ENCODE results near the genes ATP2A2 and ANAPC7.

- PRO-cap, 2 experiments, result peak in 1 of 2 experiments; most common plus-strand start chr12:109131653 (in 1); most common minus-strand start chr12:109131864 (in 1)
Measured at GRCh38 chr12:109131454-109132090, 15.2 kb downstream of the ACACB start.

DNA sequence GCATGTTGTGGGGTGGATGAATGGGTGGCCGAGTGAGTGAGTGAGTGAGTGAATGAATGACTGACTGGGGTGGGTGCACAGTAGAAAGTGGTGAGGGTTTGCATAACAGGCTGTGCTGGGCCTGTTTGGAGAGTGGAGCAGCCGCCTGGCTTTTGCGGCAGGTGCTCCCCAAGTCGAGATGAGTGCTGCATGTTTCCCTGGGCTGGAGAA is 86.9 kb downstream of the FOXN4 start:
- PRO-cap, 2 experiments, result no peak in any of the 2 experiments

GRCh38 chr12:109288560-109289078 is 20.5 kb downstream of the FOXN4 start:
- PRO-cap, 2 experiments, result no peak in any of the 2 experiments

GRCh38 chr12:109290254-109290509 is 18.9 kb downstream of the FOXN4 start:
- PRO-cap, 2 experiments, result no peak in any of the 2 experiments

GRCh38 chr12:109535865-109536484 is 37.3 kb downstream of the MMAB start:
- PRO-cap, 2 experiments, result no peak in any of the 2 experiments

DNA sequence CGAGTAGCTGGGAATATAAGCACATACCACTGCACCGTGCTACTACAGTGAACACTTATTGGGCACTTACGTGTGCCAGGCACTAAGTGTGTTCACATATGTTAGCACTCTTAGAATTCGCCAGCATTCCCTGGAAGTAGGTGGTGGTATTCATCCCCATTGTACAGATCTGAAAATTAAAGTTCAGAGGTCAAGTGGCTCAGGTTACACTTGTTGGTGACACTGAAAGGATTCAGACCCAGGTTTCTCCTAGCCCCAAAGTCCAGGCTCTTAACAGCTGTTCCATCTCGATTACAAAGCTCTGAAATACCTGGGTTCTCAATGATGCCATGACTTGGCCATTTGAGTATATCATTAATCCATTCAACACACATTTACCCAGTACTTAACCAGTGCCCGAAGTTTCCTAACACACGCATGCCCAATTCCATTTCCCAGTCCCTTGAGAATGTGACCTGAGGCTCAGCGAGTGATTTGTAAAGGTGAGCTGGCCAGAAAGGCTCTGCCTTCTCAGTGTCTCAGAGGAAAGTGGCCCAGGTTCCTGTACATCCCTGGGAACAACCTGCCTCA is 4.8 kb downstream of the MVK start:
- PRO-cap, 2 experiments, result no peak in any of the 2 experiments

DNA sequence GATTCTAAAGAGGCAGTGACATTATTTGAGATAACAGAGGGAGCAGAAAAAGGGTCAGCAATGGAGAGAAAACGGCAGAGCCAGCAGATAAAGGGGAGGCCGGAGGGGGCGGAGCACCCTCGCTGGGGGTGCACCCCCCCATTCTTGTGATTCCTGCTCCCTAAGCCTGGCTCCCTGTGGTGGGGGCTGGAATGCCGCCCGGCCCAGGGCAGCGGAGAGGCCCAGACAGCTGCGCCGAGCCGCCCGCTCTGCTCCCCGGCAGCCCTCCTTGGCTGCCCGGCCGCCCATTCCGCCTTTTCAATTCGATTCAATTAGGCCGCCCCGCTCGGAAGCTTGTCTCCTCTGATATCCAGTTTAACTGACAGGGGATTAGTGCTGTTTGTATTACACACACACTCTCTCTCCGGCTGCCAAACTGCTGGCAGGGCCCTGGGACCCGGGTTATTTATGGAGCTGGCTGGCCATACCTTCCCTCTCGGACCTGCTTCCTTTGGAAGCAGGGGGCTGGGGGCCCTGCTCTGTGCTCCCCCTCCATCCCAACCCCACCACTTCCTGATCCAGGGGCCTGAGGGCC is 33.0 kb downstream of the MVK start:
- PRO-cap, 2 experiments, result no peak in any of the 2 experiments

DNA sequence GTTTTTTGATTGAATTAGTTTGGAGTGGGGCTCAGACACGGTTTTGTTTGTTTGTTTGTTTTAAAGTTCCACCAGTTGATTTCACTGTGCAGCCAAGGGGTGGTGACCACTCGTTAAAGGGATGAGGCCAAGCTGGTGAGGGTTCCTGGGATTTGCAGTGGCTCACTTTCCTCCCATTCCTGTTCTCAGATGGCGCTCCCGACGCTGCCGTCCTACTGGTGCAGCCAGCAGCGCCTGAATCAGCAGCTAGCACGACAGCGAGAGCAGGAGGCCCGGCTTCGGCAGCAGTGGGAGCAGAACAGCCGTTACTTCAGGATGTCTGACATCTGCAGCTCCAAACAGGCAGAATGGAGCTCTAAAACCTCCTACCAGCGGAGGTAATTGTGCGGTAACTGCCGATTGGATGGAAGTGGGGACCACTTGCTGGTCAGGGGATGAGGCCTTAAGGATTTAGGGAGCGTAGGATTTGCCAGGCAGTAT is 2.8 kb downstream of the TCHP start:
- PRO-cap, 2 experiments, result no peak in any of the 2 experiments

GRCh38 chr12:110042211-110042748 is 6.0 kb downstream of the C12orf76 start:
- PRO-cap, 2 experiments, result no peak in any of the 2 experiments

- PRO-cap, 2 experiments, result no peak in any of the 2 experiments
Measured at GRCh38 chr12:110104275-110105197, 19.6 kb upstream of the IFT81 start.

GRCh38 chr12:110270259-110271154 is 10.5 kb upstream of the ATP2A2 start:
- PRO-cap, 2 experiments, result no peak in any of the 2 experiments

DNA sequence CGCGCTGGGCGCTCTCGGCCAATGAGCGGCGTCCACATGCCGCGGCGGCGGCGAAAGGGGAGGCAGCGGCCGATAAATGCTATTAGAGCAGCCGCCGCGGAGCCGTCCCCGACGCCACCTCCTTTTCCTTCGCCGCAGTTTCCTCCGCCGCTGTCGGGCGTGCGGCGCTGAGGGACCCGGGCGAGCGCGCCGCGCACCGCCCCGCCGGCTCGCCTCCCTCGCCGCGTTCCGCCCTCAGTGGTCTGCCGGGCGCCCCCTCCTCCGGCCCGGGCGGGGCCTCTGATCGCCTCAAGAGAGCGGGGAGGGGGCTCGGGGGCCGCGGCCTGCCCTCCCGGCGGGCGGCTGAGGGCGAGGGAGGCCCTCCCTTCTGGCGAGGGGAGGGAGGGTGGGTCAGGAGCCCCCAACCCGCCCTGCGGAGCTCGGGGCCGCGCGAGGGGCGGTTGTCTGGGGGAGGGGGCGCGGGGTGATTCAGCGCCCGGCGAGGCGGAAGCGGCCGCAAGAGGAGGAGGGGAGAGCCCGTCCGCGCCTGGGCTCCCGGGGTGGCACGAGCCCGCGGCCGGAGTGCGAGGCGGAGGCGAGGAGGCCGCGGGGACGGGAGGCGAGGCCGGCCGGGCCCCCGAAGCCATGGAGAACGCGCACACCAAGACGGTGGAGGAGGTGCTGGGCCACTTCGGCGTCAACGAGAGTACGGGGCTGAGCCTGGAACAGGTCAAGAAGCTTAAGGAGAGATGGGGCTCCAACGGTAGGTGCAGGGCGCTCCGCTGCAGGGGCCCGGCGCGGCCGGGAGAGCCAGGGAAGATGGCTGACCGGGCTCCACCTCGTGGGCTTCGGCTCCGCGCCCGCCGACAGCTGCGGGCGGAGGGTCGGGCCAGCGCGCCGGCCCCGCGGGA is at the start of gene ATP2A2:
Gene ATP2A2, plus strand, starts transcription at position 82 of the 890 bp plus-strand sequence.
- PRO-cap, 2 experiments, result peak in 2 of 2 experiments; most common plus-strand start position 82 of the sequence (in 2); most common minus-strand start position 229 of the sequence (in 1)

- PRO-cap, 2 experiments, result no peak in any of the 2 experiments
Measured at GRCh38 chr12:110316399-110316829, 35.4 kb downstream of the ATP2A2 start.

GRCh38 chr12:110347039-110347391 is 56.5 kb downstream of the ANAPC7 start:
- PRO-cap, 2 experiments, result no peak in any of the 2 experiments

DNA sequence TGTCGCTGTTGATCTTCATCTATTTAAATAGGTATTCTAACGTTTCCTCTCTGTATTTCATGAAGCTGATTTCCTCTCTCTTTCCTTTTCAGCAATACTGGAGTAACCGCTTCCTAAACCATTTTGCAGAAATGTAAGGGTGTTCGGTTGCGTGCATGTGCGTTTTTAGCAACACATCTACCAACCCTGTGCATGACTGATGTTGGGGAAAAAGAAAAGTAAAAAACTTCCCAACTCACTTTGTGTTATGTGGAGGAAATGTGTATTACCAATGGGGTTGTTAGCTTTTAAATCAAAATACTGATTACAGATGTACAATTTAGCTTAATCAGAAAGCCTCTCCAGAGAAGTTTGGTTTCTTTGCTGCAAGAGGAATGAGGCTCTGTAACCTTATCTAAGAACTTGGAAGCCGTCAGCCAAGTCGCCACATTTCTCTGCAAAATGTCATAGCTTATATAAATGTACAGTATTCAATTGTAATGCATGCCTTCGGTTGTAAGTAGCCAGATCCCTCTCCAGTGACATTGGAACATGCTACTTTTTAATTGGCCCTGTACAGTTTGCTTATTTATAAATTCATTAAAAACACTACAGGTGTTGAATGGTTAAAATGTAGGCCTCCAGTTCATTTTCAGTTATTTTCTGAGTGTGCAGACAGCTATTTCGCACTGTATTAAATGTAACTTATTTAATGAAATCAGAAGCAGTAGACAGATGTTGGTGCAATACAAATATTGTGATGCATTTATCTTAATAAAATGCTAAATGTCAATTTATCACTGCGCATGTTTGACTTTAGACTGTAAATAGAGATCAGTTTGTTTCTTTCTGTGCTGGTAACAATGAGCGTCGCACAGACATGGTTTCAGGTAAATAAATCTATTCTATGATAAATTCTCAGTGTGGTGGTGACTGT is 53.0 kb downstream of the ANAPC7 start:
- PRO-cap, 2 experiments, result no peak in any of the 2 experiments

DNA sequence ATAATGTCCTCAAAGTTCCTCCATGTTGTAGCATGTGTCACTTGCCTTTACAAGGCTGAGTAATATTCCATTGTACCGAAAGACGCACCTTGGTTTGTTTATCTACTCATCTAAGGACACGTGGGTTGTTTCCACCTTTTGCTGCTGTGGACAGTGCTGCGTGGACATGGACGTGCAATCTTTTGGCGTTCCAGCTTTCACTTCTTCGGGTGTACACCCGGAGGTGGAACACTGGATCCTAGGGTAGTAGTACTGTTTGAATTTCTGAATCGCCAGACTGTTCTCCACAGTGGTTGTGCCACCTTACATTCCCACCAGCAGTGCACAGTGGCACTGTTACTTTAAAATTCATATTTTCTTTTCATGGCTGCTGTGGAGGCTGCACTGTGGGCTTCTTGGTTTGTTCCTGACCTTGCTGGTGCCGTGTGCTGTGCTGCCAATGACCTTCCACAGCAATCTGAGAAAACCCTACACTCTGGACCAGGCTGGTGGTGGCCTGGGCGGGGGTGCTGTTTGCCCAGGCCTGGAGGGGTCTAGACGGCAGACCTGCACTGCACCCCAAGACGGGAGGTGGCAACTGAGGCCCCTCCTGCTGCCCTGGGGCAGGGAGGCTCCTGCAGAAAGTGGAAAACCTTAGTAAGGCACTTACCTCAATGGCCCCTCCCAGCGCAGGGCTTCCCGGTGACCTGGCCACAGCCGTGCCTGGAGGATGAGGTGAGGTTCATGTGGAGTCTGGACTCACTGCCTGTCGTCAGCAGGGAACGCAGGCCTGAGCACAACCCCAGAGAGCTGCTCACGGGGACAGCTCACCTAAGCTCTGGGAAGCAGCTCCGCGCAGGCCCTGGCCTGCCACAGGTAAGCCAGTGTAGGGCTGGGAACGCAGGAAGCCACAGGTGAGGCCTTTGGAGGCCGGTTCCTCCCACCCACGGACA is 33.1 kb downstream of the ANAPC7 start:
- PRO-cap, 2 experiments, result no peak in any of the 2 experiments

DNA sequence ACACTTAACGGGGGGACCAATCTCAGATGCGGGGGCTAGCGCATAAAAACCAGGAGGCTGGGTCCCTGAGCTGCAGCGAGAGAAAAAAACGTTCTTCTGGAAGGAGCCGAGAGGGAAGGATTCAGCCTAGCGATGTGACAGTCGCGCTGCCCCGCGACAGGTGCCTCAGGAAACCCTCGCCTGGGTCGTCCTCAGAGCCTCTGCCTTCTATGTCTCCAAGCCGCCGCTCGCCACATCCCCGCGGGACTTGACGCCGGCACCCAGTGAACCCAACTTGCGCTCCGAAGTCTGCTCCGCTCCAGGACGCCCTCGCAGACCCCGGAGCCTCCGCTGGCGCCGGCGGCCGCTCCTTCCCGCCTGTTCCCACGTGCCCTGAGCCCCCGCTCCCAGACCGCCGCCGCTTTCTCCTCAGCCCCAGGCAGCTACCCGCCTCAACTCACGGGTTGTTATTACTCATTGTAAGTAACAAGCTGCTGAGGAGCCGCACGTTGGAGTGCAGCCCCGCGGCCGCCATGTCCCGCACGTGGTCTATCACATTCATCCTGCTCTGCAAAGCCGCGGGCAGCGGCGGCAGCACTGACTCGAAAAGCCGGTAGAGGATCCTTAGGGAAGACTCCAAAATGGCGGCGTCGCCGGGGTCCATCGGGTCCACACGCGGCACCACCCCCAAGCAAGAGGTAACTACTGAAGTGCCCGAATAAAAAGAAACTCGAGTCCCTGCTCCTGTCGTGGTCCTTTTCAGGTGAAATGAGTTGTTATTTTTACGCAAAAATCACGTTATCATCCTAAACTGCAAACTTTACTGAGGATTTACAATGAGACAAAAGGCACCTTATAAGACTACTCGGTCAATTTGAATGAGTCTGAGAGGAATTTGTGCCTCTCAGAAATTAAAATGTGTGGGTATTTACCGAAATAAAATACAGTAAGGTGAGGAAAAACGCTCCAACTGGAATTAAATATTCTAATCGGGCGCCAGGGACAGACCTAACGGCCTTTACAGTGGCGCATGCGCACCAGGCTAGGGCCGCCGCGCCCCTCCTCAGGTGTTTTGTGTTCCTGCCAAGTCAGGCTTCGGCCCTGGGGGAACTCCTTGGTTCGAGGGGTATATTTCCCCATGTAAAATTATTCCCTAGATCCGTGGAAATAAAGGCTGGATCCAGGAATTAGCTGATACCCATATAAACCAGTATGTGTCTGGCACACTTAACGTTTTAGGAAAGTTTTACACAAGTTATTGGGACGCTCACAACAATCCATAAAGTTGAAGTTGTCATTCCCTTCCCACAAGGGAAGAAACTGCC is at the start of gene ANAPC7:
Gene ANAPC7, minus strand, starts transcription at position 622 of the 1,304 bp plus-strand sequence.
- PRO-cap, 2 experiments, result peak in 2 of 2 experiments; most common plus-strand start position 1,024 of the sequence (in 2); most common minus-strand start position 530 of the sequence (in 1)

GRCh38 chr12:110502434-110502708 is 240 bp downstream of the RAD9B start:
- PRO-cap, 2 experiments, result no peak in any of the 2 experiments

DNA sequence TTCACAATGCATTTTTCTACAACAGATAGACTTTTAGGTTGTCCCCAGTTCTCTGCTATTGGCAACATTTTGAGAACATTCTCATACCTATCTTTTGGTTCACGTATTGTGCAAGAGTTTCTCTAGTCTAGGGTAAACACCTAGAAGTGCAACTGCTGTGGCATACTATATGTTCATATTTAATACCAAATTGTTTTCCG is 32.1 kb downstream of the PPTC7 start:
- PRO-cap, 2 experiments, result no peak in any of the 2 experiments

GRCh38 chr12:110581943-110582221 is 1.2 kb downstream of the PPTC7 start:
- PRO-cap, 2 experiments, result peak in 1 of 2 experiments; most common plus-strand start chr12:110582168 (in 1); most common minus-strand start chr12:110582035 (in 1)